Cardiac ventricle fibroblast (primary cell): ENCODE measurements around the gene CDCA7.

GRCh38 chr2:171864397-171864853 is 29.6 kb downstream of the SLC25A12 start:
- RAMPAGE, long total RNA, result no peak

- RAMPAGE, long total RNA, result no peak
Measured at GRCh38 chr2:172090096-172091268, 5.2 kb downstream of the DLX1 start.

- RAMPAGE, long total RNA, result no peak
Measured at GRCh38 chr2:172093043-172093746, 7.9 kb downstream of the DLX1 start.

DNA sequence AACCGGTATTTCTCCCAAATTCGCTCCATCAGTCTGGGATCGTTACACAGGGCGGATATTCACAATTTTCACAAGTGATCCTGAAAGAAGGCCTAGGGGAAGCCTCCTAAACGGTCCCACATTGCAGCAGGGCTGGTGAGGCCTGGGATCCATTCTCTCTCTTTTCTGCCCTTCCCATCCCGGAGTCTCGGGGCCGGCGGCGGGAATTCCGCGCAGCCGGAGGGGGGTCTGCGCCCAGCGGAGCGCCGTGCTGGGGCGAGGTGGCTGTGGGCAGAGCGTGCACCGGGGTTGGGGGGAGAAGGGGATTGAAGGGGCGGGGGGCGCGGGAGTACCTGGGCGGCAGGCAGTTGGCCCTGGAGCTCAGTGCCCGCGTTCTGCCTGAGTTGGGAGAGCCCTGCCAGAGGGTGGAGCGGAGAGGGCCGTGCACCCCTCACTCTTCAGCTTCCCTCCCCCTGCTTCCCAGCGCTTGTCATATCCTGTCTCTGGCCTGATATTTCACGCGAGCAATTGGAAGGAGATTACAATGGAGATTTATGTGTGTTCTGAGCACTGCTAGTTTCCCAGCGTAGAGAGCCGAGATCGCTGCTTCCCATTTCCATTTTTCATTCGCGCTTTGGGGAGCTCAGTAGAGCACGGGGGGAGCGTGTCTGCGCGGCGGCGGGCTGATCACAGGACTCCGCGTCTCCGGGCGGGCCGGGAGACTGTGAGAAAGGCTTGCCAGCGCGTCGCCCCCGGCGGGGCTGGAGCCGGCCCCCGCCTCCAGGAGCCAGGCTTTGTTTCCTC is 6.2 kb downstream of the DLX2 start:
- RAMPAGE, long total RNA, result no peak

DNA sequence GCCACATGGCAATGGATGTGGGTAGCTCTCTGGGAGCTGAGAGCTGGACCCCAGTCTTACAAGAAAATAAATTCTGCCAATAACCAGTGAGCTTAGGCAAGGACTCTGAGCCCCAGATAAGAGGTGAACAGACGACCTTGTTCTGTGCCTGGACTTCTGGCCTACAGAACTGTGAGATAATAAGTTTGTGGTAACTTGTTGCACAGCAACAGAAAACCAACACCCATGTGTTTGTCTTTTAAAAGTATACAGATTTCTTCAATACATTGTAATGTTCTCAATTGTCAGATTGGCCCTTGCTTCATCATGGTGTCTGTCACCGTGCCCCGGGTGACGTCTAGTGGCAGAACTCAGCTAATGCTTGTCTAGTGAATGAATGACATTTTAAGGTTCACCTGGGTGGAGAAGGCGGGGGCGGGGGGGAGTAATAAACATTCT is 123.5 kb upstream of the DLX2 start:
- RAMPAGE, long total RNA, result no peak

DNA sequence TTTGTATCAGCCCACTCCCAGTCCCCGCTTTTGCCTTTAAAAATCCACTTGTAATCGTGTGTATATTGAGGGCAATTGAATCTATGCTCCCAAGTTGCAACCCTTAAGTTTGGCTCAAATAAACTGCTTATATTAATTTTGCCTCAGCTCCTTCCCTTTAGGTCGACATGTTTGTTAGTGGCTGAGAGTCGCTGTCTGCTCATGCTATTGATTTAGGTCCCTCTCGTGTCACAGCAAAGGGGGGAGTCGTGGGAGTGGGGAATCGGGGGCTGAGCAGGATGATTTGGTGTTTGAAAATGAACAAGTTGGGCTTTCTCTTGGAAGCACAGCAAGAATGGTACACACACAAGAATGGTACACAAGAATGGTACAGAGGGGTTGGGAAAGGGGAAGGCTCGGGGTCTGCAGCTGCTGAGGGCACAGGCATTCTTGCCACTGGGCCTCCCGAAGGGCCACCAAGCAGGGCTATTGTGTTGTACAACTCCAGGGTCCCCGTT is 42.8 kb upstream of the ITGA6 start:
- RAMPAGE, long total RNA, result no peak

DNA sequence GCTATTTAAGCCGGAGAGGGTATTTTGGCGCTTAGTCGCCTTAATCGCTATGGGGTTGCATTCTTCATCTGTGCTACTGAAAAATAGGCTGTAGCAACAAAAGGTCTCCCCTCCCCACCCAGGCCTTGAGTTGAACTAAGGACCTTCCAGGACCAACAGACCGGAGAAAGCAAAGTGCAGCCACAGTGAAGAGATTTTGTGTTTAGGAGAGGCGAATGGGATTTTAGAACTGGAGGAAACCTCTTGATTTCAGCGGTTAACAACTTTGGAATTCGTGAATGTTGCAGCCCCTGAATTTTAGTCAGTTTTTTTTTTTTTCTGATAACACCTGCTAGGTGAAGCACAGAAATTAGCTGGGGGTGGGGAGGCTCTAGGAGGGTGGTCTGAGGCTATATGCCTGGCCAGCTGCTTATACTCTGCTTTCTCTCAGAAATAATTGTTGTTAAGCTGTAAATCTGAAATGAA is 1.5 kb downstream of the ITGA6 start:
- RAMPAGE, long total RNA, result no peak

DNA sequence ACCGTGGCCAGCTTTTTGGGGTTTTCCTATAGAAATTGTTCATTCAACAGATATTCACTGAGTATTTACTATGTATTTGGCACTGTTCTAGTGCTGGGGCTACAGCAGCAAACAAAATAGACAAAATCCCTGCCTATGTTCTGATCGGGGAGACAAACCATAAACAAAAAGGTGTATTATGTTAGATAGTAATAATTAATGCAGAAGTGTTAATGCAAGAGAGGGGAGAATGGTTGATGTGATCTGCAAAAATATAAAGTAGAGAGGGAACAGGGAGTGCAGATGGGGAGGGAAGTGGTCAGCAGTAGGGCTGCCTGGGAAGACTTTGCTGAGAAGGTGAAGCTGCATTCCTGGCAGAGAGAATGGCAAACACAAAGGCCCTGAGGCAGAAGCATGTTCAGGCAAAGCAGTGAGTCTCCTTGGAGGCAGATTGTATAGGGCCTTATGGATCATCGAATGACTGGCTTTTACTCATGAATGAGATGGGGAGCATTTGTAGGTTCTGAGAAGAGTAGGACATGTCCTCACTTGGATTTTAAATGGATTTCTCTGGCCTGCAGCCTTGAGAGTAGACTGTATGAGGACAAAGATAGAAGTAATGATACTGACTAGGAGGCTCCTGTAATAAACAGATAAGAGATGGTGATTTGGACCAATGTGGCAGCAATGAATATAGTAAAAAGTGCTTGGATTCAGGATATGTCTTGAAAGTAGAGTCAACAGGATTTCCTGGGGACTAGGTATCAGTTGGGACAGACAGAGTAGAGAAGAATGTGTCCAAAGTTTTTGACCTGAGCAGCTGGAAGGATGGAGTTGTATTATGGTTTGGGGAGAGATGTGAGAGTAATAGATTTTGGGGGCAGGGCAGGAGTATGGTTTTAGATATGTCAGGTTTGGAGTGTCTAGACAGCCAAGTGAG is 9.6 kb downstream of the ITGA6 start:
- RAMPAGE, long total RNA, result no peak

DNA sequence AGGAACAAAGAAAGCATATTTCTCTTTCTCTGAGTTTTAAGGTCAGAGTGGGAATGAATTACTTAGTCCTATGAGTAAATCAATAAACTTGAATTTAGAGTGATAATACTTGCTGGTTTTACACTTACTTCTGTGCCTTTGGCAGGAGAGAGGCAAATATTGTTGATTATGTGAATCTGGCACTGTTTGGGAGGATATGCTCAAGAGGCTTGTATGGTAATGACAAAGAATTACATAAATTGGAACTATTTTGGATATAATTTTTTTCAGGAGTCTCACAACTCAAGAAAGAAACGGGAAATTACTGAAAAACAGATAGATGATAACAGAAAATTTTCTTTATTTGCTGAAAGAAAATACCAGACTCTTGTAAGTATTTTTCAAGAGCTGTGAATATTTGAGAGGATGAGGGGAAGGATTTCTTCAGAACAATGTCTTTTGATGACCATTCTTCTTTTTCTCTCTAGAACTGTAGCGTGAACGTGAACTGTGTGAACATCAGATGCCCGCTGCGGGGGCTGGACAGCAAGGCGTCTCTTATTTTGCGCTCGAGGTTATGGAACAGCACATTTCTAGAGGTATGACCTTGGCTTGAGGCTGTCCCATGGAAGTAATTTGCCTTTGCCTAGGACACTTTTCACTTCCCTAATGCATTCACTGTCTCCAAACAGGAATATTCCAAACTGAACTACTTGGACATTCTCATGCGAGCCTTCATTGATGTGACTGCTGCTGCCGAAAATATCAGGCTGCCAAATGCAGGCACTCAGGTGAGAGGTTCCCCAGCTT is 63.6 kb downstream of the ITGA6 start:
- RAMPAGE, long total RNA, result no peak

GRCh38 chr2:172859563-172860480 is 124.2 kb downstream of the RAPGEF4 start:
- RAMPAGE, long total RNA, result no peak

DNA sequence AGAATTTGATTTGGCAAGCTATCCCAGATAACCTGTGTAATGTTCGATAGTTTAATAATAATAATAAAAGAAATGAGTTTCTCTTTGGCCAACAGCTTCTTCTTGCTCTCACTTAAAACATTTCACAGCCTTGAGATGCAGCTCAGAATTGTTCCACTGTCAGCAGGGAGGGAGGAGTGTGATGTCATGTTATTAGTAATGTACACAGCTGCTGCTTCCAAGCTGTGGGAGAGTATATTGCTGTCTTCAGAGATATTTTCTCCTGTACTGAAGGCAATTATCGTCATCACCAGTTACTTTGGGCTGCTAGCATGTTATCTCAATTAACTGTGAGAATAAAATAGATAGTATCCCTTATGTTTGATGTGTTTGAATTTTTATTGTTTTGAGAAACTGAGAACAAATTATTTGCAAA is 146.9 kb upstream of the MAP3K20 start:
- RAMPAGE, long total RNA, result no peak

- RAMPAGE, long total RNA, result no peak
Measured at GRCh38 chr2:172970592-172971204, 104.9 kb upstream of the MAP3K20 start.

DNA sequence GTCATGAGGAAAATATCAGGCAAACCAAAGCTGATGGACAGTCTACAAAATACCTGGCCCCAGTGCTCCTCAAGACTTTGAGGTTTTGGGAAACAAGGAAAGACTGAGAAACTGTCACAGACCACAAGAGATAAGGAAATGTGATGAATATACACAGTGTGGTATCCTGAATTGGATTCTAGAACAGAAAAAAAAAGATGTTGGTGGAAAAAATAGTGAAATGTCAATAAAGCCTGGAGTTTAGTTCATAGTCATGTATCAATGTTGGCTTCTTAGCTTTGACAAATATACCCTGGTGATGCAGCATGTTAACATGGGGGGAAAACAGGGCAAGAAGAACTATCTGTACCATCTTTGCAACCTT is 28.7 kb downstream of the MAP3K20 start:
- RAMPAGE, long total RNA, result no peak

GRCh38 chr2:173134744-173135568 is 59.3 kb downstream of the MAP3K20 start:
- RAMPAGE, long total RNA, result no peak

DNA sequence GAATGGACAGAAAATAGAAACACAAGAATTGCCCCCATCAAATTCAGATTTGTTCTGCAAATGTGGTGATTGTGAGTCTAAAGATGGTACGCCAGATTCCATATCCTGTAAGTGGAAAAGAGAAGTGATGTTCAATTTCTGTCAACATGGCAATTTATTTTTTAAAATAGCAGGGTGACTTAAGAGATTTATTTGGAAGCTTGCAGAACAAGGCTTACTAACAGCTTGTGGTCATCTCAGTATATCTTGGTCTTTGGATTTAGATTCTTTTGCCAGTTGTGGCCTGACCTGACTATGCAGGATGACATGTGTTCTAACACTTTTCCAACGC is 74.4 kb downstream of the MAP3K20 start:
- RAMPAGE, long total RNA, result no peak

GRCh38 chr2:173205603-173205898 is 129.9 kb downstream of the MAP3K20 start:
- RAMPAGE, long total RNA, result no peak

GRCh38 chr2:173227311-173227773 is 127.3 kb upstream of the CDCA7 start:
- RAMPAGE, long total RNA, result no peak

GRCh38 chr2:173354209-173355285 is at the start of gene CDCA7:
CDCA7 (plus strand) TSS chr2:173354872.
- RAMPAGE, long total RNA, result no peak

GRCh38 chr2:173463073-173463643 is 108.5 kb downstream of the CDCA7 start:
- RAMPAGE, long total RNA, result no peak

DNA sequence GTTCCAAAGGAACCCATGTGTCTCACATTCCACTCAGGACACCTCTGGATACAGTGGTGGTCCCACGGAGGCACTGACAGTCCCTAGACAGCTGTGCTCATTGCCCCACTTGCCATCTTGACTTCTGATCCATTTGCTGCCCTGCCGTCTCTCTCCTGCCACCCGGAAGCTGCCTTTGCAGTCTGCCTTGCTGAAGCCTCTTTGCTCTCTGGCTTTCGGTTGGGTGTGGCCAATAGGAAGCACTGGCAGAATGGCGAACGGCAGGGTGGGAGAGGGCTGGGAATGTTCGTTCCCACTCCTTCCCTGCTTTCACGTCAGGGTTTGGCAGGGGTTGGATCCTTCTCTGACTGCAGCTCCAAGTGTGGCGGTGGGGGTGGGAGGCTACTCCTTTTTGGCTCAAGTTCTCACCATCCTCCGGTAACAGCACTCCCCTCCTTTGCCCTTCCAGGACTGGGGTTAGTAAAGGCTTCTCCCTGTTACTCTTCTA is 299.5 kb downstream of the CDCA7 start:
- RAMPAGE, long total RNA, result no peak